ENCODE measurements around the genes FBN2 and MINAR2.

GRCh38 chr5:128022831-128023694 lies 60.5 kb upstream of the SLC12A2 start:
- PRO-cap: no peak

DNA sequence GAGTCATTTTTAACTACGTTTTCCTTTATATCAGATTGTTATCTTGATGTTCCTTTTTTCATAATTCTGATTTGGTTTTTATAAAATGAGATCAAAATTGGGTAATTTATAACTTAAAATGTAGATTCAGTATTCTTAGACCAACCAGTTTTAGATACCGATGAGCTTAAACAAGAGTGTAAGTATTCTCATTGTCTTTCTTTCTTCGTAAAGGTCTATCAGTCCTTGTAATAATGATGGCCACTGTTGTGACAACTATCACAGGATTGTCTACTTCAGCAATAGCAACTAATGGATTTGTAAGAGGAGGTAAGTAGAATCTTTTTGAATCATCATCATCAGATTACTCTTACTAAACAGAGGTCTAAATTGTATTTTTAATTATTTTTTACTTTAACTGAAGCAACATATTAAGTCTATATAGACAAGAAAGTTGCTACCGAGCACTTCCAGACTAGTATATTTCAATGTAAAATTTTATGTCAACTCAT lies 30.9 kb downstream of the SLC12A2 start:
- PRO-cap: no peak

- PRO-cap: no peak
Observed at GRCh38 chr5:128258805-128259540, 175.4 kb downstream of the SLC12A2 start.

- PRO-cap: no peak
Observed at GRCh38 chr5:128272052-128272516, 188.5 kb downstream of the SLC12A2 start.

DNA sequence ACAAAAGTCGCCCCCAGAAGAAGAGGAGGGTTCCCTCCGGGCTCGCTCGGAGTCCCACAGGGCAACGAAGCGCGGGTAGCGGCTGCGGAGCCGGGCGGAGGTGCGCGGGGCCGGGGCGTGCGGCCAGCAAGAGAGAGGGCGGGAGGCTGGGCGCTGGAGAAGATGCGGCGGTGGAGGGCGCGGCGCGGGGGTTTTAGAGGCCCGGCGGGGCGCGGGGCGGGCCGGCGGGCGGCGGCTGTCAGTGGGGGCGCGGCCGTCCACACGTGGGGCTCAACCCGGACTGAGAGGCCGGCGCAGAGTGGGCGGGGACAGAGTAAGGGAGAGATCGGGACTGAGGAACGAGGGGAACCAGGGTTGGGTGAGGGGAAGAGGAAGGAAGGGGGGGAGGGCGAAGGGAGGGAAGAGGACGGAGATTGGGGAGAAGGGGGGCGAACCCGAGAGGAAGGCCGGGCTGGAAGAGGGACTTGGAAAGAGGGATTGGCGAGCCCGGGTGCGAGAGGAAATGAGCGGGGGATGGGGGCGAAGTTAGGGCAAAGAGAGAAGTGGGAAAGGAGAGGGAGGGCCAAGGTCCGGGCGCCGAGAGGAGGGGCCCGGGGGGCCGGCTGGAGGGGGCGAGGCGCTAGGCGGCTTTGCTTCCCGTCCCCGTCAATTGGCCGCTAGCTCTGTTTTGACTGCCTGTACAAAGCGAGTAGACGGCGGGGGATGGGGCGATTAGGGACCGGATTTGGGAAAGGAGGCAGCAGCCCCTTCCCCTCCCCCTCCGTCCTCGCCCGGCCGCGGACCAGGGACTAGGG lies at the start of gene FBN2:
Gene FBN2 (minus strand): TSS at position 169 of the 794 bp plus-strand sequence.
- PRO-cap: bidirectional peak, plus-strand start at position 316 of the sequence, minus-strand start at position 164 of the sequence

DNA sequence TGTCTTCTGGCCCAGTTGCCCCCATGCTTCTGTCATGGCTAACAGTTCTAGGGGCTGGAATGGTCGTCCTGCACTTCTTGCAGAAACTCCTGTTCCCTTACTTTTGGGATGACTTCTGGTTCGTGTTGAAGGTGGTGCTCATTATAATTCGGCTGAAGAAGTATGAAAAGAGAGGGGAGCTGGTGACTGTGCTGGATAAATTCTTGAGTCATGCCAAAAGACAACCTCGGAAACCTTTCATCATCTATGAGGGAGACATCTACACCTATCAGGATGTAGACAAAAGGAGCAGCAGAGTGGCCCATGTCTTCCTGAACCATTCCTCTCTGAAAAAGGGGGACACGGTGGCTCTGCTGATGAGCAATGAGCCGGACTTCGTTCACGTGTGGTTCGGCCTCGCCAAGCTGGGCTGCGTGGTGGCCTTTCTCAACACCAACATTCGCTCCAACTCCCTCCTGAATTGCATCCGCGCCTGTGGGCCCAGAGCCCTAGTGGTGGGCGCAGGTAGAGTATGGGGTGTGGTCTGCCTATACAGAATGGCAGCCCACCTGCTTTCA lies 905 bp downstream of the SLC27A6 start:
- PRO-cap: no peak

- PRO-cap: no peak
Observed at GRCh38 chr5:129096433-129096628, 1.8 kb downstream of the ISOC1 start.

GRCh38 chr5:129096629-129097192 lies 2.2 kb downstream of the ISOC1 start:
- PRO-cap: no peak

GRCh38 chr5:129440348-129441102 lies 19.6 kb upstream of the ADAMTS19 start:
- PRO-cap: no peak

DNA sequence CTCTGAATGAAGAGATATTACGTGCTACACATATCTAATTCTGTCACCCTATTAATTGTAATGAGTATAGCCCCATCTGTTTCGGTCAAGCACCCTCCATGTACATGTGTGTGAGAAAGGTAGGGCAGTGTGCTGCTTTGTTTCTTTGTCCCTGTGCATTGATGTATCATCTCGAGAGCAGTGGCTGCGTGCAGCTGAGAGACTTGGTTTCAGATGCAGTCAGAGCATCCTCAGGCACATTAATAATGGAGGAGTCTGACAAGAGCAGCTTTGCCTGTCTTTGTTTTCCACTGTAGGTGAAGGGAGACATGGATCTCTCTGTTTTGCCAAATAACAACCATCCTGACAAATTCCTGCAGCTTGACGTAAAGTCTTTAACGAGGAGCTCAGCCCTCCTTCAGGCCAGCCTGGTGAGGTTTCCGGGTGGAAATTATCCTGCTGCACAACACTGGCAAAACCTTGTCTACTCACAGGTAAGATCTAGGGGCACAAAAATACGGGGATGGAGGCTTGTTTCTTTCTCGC lies at the start of gene MINAR2:
Gene MINAR2 (plus strand): TSS at position 212 of the 525 bp plus-strand sequence.
- PRO-cap: no peak

- PRO-cap: no peak
Observed at GRCh38 chr5:130055588-130055907, 151.3 kb downstream of the CHSY3 start.

DNA sequence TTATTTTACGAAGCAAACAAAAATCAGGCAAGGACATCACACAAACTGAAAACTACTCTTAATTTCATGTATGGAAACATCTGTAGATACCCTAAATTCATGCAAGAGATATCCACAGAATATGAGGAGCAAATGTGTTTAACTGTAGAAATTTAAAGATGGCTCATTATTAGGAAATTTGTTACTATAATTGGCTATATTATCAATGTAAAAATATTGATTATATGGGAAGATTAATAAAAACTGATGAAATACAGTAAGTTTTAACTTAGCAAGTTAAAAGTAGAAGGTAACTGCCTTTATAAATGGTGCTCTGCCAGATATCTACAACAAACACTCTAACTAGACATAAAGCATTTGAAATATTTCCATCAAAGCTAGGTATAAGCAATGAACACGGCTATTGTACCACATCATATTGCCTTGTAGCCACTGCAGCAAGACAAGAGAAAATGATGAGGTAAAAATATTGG lies 315.5 kb downstream of the CHSY3 start:
- PRO-cap: unidirectional peak, plus-strand start at position 239 of the sequence

DNA sequence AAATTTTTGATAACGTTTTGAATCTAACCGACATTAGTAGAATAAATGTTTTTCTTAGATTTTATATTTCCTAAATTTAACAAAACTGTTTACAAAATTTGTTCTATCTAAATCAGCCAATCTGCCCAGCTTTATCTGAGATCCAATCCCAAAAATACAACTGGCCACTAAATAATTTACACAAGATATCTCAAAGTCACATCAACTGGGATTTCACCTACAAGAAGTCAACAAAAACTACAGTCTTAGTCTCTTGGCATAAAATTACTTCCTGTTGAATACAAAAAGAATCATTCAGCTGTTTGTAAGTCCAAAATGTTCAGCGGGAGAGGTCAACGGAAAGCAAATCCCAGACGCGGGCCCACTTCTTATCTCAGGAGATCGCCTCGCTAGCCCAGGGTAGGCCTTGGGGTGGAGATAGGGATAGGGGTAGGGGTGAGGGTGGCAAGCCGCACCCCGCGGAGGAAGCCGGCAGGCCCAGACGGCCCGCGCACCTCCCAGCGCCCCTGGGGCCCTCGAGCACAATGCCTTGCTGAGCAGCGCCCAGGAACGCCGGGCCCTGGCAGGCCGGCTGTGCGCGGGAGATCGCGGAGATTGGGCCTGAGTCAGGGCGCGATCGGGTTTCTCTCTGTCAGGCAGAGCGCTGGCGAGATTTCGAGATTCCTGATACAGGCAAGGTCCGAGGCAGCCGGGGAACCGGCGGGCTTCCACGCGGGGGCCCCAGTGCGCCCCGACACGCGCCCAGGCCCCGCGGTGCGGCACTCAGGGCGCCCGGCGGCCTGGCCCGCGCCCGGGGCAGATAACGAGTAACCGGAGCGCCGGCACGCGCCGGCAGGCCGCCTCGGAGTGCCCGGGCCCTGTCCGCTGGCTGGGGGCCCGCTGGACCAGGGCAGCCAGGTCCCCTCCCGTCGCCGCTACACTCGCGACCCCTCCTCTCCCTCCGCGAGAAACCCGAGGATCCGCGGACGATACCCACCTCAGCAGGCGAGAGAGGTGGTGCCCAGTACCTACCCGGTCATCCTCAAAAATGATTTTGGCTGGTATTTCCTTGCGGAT lies 644 bp downstream of the HINT1 start:
- PRO-cap: unidirectional peak, plus-strand start at position 316 of the sequence; bidirectional peak, plus-strand start at position 546 of the sequence, minus-strand start at position 523 of the sequence

- PRO-cap: no peak
Observed at GRCh38 chr5:131225249-131225776, 38.5 kb upstream of the CDC42SE2 start.

- PRO-cap: no peak
Observed at GRCh38 chr5:131266430-131266704, 2.5 kb downstream of the CDC42SE2 start.

DNA sequence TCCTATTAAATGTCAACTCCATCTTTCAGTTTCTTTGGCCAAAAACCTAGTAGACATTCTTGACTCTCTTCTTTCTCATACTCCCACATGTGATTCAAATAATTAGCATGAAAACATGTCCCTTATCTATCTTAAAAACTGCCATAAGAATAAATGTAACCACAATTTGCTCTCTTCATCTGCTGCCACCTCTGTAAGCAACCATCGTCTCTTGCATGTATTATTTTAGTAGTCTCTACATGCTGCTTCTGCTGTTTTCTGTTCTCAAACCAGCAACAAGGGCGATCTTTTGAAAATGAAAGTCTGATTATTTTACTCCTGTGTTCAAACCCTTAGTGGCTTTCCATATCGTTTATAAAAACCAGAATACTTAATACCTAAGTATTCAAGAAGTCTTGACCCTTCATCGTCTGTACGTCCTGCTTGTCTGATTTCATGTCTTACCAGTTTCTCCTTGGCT lies 10.5 kb downstream of the CDC42SE2 start:
- PRO-cap: no peak

GRCh38 chr5:131298712-131299238 lies 34.9 kb downstream of the CDC42SE2 start:
- PRO-cap: no peak

- PRO-cap: no peak
Observed at GRCh38 chr5:131386619-131387076, 122.8 kb downstream of the CDC42SE2 start.

- PRO-cap: no peak
Observed at GRCh38 chr5:131573010-131573663, 61.9 kb downstream of the RAPGEF6 start.

- PRO-cap: no peak
Observed at GRCh38 chr5:131578041-131579118, 56.6 kb downstream of the RAPGEF6 start.

All from rectum (tissue), 1 donor.